Foreskin fibroblast (primary cell): ENCODE results near the gene NBPF14.

DNA sequence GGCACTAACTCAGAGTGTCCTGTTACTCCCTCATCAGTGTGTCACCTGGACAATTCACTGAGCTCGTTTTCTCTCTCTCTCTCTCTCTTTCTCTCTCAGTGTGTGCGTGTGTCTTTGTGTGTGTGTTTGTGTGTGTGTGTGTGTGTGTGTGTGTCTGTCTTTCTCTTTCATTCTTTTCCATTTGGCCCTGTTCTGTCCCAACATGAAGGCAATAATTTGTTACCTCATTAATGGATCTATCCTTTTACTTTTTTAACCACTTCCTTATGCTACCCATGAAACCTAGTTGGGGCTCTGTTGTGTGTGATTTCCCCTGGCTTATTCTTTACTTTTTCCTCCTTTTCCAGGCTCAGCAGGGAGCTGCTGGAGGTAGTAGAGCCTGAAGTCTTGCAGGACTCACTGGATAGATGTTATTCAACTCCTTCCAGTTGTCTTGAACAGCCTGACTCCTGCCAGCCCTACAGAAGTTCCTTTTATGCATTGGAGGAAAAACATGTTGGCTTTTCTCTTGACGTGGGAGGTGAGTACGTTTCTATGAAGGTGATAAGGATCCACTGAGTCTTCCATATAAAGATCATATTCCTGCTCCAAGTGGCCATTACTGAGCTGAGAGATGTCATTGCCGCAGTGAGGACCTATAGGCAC is 49.6 kb downstream of the NBPF12 start:
- RRBS, result no CpG with 5 or more reads among the region's 5 CpGs

DNA sequence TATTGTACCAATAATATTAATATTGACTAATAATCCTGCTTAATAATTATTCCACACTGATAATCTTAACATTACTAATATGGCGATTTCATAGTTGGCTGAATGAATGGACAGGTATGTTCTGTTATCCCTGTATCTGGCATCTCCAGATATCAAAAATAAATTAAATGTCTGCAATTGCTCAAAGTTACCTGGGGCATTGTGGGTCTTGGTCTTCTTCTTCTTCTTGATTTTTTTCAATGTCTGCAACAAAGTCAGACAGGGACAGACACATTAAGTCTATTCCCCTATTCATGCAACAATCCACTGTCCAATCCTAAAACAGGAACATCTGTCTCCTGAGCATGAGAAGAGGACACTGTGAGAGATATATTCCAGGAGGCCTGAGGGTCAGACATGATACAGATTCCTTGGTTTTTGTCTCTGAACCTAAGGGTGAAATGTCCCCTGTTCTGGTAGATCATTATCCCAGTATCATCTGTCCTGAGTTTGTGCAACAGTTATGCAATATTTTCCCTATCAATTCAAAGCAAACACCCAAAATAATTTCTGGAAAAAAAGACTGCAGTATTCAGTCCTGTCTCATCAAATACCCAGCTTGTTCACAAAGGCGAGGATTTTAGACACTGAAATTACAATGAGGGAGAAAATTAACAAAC is 61.5 kb downstream of the PRKAB2 start:
- RRBS, result no CpG with 5 or more reads among the region's 2 CpGs

GRCh38 chr1:147167555-147167858 is 4.8 kb downstream of the PRKAB2 start:
- RRBS, result no CpG with 5 or more reads among the region's 2 CpGs

DNA sequence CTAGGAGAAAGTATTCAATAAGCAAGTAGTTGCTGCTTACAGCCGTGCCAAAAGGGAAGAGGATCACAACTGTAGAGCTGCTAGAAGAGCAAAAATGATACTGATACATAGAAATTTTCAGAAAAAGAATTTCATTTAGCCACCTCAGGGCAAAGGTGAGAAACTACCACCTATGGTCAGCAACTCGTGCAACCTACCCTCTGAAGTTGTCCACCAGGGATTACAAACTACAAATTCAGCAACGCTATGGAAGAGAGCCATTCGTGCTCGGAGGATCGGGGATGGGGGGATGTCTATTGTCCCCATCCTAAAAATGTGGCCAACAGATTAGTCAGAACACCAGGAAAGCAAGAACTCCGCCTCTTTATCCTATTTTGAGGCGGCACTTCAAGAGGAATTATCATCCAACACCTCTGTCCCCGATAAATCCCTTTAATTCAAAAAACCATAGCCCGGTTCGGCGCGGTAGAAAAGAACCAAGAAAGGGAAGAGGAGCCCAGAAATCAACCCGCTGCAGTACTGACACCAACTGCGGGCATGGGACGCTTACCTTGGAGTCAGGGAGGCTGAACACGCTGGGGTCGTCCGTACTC is 735 bp downstream of the PRKAB2 start:
- RRBS, result no CpG with 5 or more reads among the region's 19 CpGs

GRCh38 chr1:147612376-147613395 is 57.6 kb downstream of the ACP6 start:
- RRBS, result no CpG with 5 or more reads among the region's 10 CpGs

GRCh38 chr1:148014696-148015141 is 86.5 kb downstream of the GPR89B start:
- RRBS, result no CpG with 5 or more reads among the region's 30 CpGs

DNA sequence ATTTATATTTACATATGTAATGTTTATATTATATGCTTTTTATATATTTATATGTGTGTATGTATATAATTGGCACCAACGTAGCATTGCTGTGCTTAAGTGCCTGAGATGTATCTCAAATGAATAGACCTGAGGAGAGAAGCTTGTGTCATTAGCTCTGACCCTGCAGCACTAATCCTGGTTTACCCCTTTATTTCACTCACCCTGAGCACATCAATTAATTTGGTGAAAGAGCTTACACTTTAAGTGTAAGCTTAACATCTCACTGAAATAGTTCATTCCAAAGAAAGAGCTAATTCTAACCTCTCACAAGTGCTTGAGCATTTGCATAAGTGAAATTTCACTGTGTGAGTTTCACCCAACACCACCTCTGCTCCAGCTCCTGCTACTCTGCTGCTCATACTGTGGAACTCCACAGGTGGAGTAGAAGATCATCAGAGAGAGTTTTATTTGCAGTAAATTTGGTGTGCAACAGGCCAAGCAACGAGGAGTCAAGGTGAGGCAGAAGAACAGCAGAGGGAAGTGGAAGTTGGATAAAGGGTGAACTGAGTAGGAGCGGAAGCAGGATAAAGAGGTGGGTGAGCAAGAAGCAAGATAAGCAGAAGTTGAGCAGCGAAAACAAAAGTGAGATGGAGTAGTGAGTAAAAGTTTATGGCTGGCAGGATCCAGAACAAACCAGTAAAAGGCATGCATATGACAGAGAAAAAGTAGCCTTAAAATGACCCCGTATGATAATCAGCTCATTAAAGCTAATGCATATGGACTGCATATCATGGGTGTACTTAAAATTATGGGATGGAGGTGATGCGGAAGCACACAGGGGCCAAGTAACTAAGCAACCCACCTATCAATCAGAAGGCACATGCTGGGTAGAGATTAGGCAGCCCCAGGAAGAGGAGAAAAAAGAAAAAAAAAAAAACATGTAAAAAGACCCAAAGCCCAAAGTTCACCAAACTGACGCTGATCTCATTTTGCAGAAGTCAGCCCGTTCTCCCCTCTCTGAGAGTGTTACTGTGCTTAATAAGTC is 3.5 kb upstream of the NBPF11 start:
- RRBS, result no CpG with 5 or more reads among the region's 8 CpGs

DNA sequence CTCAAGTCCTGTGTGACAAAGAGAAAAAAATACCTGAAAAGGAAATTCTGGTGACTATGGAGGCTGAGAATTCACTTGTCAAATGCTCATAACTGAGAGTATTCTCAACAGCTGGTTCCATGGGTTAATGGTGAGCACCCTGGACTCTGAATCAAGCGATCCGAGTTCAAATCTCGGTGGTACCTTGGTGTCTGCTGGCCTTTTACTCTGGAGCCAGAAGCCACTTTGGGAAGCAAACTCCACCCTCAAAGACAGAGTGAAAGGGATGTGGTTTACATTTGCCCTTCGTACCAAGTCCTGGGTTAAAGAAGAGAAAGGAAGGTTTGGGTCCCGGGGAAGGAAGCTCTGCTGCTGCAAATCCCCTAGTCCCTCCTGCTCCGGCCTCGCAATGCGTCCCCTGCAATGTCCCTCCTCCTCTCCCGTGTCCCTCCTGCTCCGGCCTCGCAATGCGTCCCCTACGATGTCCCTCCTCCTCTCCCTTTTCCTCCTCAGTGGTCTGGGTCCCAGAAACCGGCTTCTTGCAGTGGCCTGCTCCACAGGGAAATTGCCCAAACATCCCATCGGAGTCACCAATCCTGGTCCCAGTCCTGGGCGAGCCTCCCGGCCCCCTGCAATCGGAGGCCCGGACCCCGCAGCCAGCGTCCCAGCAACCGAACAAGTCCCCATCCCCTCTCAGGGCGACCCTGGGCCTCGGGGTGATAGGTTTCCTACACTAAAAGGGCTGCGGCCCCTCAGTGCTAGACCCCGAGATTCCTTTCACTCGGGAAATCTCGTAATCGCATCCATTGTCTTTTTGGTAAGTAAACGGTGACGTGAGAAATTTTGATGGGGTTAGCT is 129.4 kb downstream of the PPIAL4G start:
- RRBS, result 11% methylated on average over 7 of the region's 31 CpGs

DNA sequence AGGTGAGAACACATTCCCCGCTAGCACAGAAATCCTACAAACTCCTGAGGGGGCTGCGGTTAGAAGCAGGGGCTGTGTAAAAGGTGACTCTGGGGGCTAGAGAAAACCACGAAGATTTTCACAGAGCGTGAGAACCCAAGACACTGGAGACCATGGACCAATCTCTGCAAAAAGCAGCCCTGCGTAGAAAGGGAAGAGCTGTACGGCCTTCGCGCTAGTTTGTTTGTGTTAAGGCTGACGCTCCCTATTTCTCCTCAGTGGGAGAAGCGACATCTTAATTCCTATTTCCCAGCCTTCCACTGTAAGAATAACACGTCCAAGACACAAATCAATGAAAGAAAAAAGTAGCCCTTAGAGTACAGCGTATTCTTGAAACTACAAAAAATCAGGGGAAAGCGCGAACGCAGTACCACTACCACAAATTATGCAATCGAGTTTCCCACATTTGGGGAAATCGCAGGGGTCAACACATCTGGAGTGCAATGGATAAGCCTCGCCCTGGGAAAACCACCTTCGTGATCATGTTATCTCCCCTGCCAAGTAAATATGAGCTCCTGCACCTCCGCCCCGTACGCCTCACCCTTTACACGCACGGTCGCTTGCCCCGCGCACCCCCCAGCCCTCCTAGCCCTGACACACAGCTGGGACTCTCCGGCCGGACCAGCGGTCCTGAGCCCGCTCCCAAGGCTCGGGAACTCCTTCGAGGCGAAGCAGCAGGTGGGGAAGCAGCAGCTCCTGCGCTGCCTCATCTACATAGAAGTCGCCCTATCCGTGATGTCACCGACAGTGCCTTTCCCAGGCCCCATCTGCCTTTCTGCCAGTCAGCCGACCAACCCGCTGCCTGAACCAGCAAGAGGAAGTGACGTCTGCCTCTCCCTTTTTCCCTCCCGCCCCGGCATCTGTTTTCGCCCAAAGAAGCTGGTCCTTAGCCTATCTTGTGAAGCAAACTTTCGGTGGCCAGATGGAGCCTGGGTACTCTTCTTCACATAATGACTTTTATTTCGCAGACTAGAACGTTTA is 94.7 kb downstream of the PPIAL4G start:
- RRBS, result no CpG with 5 or more reads among the region's 47 CpGs

- RRBS, result no CpG with 5 or more reads among the region's 4 CpGs
Observed at GRCh38 chr1:148428151-148428670, 54.9 kb downstream of the PPIAL4G start.

GRCh38 chr1:148595663-148596178 is at the start of gene NBPF14:
Gene NBPF14, minus strand, starts transcription at chr1:148596011.
- RRBS, result no CpG with 5 or more reads among the region's 7 CpGs

DNA sequence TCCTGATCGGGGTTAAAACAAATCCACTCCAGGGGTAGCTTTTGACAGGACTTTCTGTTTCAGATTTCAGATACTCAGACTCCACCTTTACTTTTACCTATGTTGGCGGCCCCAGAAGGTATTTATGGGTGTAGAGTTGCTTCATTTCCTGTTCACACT is 24.6 kb downstream of the PPIAL4C start:
- RRBS, result no CpG with 5 or more reads among the region's 2 CpGs

GRCh38 chr1:149646354-149647556 is 63.1 kb downstream of the PPIAL4C start:
- RRBS, result no CpG with 5 or more reads among the region's 59 CpGs

DNA sequence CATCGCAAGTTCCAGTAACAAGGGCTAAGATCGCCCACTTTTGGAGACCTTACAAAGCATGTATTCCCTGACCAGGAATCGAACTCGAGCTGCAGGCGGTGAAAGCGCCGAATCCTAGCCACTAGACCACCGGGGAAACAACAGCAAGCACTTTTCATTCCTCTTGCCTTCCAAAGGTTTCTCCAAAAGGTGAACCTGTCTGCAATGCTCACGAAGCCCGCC is 89.8 kb upstream of the FCGR1A start:
- RRBS, result no CpG with 5 or more reads among the region's 10 CpGs

DNA sequence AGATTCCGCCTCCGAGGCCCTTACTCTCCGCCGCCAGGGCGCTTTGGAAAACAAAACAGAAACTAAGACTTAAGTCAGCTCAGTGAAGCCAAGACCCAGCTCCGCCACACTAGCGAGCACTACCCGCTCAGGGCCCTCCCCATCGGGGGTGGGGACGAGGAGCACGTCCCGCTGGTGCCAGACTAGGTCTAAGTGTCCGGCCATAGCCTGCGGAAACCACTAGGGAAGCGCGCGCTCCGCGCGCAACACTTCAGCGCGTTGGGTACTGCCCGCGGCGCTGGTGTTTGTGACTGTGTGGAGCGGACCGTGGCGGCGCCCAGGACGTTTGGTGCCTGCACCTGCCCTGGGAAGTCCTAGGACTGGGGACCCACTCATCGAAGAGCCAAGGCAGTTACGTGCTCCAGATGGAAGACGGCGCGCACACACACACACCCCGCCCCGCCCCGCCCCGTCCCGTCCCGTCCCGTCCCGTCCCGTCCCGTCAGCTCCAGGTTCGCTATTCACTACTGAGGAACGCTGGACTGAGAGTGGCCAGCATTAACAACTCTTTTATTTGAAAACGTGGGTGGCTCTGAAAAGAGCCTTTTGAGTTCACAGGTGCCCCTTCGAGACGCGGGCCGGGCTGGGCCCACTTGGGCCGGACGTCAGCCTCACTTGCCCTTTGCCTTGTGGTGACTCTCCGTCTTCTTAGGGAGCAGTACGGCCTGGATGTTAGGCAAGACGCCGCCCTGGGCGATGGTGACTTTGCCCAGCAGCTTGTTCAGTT is 711 bp downstream of the H2AC18 start:
- RRBS, result no CpG with 5 or more reads among the region's 59 CpGs

GRCh38 chr1:149845309-149846169 is 3.0 kb upstream of the H2AC18 start:
- RRBS, result no CpG with 5 or more reads among the region's 5 CpGs

DNA sequence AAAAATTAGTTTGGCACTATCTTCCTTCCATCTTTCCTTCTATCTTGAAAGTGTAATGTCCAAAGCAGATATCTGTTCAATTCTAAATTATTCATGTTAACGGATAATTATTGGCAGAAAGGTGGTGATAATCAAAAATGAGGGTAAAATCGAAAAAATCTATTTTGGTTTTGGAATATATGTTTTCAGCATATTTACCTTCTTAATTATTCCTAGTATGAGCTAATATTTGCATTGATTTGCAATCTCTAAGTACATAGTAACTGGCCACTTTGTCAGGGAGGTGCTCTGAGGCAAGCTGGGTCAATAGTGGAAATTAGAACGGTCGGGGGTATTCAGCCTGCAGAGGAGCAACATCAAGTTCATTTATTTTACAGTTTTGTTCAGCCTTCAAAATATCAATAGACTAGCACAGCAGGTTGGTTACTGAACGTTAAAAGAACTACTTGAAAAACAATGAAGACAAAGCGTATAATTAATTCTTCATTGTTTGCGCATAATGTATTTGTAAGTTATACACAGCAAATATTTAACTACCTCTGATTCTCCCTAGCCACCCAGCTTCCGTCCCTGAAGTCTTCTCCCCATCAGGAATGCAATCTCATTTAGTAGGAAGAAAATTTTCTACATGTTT is 1.8 kb downstream of the OTUD7B start:
- RRBS, result no CpG with 5 or more reads among the region's 8 CpGs

GRCh38 chr1:150066569-150066854 is 1.1 kb upstream of the VPS45 start:
- RRBS, result no CpG with 5 or more reads among the region's 2 CpGs

DNA sequence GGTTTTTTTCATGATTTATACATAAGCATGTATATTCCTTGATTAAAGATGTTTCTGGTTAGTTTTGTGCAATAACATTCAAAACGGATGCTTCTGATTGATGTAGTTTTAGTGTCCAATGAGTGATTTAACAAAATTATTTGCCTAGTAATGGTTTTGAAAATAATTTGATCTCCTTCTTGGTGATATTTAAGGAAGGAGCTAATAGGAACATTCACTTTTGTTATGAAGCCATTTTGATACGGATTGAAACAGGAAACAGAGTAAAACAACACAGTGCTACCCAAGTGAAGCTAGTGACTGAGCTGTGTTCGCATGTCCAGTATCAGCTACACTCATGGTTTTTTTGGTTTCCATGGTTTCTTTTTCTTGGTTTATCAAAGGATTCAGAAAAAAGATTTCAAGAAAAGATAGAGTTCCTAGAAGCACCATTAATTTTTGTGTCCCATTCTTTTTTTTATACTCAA is 40.2 kb upstream of the PLEKHO1 start:
- RRBS, result no CpG with 5 or more reads among the region's 3 CpGs

- RRBS, result 89% methylated on average over 12 of the region's 37 CpGs
Observed at GRCh38 chr1:150158837-150160148, 9.6 kb downstream of the PLEKHO1 start.